Mammary microvascular endothelial cell (primary cell): ENCODE measurements around the genes GLRA2 and MAGEB17.

DNA sequence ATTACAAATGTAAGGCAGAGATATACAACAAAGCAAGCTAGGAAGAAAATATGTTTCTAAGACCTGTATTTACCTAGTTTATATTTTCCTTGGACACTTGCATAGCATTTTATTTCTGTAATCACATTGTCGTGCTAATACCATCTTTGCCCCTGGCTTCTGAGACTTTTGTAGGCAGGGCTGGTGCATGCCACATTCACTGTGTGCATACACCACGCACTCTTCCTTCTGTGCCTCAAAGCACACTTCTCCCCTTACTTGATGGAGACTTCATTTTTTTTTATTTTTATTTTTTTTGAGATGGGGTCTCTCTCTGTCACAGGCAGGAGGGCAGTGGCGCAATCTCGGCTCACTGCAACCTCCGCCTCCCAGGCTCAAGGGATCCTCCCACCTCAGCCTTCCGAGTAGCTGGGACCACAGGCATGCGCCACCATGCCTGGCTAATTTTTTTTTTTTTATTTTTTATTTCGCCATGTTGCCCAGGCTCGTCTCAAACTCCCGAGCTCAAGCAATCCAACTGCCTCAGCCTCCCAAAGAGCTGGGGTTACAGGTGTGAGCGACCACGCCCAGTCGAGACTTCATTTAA lies 5.1 kb downstream of the TMSB4X start:
- RAMPAGE, long total RNA: no peak

DNA sequence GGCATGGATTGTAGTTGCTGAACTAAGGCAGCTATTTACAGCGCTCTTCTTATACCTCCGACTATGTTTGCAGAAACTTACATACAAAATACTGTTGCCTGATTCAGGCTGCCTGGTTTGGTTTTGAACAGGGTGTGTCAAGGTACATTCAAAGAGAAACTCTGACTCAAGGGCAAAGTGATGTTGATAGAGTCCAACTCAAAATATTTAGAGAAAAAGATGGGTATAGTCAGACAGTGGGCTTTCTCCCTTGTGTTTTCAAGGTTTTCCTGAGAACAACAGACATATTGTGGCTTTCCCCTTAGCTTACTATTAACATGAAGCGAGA lies 31.0 kb downstream of the FAM9C start:
- RAMPAGE, long total RNA: no peak

DNA sequence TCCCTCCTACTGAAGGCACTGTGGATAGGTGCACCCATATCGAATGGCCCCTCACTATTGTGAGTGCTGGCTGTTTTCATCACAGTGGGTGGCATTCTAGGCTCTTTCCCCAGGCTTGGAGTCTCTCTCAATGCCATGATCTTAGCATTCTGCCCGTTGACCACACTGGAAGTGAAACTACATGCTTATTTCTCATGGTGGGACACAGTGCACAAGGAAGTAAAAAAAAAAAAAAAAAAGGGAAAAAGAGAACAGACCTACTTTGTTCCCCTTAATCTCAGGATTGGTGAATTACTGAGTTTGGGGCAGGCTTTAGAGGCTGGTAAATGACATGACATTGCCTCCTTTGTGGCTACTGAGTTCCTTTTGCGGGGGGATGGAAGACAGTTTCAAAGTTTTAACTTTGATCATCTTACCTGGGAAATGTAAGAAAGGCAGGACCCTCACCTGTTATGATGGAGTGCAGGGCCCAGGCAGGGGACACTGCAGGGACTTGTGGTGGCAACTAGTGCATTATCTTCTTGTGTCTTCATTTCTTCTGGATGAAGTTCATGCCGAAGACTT lies 28.5 kb downstream of the FAM9C start:
- RAMPAGE, long total RNA: no peak

DNA sequence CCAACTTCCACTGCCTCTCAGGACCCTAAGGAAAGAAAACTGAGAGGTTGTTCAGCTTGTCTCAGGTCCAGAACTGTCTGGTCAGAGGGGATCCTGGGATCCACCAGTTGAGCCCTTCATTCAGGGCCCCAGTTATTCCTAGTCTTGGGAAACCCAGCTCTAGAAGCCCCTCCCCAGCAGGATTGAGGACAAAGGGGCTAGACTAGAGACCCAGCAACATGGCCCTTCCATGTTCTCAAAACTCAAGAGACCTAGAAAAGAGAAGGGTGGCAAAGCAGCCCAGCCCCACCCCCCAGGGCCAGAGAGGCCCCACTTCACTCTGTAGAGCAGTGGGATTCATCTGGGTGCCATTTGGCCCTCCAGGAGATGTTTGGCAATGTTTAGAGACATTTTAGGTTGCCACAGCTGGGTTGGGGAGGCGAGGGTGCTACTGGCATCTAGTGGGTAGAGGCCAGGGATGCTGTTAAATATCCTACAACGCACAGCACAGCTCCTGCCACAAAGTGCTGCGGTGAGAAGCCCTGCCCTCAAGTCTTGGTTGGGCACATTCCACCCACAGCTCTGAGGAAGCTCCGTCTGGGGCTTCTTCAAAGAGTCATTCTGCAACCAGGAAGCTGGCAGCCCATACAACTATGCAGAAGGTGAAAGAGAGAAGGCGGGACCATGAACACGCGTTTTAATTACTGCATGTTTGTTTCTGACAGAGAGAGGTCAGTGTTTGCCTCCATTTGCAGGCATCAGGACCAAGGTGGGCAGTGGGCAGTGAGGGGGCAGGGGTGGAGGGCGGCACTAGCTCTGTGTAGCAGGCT lies 48.0 kb upstream of the FAM9C start:
- RAMPAGE, long total RNA: no peak

DNA sequence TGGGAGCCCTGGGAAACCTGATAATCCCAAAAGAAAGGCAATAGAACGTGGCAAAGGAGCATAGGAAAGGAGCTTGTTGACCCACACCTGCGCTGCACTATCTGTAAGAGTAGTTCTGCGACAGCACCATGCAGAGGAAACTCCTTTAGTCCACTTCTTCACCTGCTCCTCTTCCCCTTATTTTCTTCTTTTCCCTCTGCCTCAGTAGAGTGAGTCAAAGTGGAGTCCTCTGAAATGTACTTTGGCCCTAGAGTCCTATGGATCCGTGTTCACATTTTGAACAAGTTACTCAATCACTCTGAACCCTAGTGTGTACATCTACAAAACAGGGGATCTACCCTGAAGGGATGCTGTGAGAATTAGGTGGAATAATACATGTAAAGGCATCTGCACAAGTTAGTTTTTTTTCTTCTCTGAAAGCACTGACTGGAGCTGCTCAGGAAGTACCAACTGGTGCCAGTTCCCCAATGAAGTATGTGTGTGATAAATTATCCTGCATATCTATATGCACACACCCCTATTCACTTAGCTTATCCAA lies 118.4 kb upstream of the FAM9C start:
- RAMPAGE, long total RNA: no peak

- RAMPAGE, long total RNA: no peak
Measured at GRCh38 chrX:13419845-13420250, 100.0 kb upstream of the ATXN3L start.

DNA sequence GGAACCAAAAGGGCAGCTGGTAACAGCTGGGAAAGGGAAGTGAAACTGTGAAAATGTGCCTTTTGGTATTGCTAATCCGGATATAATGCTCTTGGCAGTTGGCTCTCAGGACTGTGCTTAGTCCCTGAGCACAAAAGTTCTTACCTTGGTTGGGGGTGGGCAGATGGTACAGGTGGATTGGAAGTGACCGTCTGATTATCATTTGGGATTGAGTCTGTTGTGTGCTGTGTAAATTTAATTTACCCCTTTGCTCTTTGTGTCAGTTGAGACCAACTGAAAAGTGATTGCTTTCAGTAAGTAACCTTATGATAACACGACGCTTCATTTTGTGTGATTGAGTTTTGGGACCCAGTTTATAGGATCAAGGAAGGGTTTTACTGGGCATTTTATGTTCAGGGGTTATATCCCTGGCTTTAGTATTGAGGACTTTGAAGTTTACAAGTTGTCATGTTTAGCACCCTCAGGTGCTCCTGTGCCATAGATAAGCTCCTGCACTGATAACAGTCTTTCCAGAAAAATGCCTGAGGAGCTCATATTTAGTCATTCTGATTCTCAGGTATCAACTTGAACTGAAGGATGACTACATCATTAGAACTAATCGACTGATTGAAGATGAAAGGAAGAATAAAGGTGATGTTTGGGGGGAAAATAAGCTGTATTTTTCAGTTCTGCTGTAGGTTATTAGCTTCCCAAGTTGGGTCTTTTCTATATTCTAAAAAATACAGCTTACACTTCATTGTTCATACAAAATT lies 18.4 kb downstream of the OFD1 start:
- RAMPAGE, long total RNA: no peak

DNA sequence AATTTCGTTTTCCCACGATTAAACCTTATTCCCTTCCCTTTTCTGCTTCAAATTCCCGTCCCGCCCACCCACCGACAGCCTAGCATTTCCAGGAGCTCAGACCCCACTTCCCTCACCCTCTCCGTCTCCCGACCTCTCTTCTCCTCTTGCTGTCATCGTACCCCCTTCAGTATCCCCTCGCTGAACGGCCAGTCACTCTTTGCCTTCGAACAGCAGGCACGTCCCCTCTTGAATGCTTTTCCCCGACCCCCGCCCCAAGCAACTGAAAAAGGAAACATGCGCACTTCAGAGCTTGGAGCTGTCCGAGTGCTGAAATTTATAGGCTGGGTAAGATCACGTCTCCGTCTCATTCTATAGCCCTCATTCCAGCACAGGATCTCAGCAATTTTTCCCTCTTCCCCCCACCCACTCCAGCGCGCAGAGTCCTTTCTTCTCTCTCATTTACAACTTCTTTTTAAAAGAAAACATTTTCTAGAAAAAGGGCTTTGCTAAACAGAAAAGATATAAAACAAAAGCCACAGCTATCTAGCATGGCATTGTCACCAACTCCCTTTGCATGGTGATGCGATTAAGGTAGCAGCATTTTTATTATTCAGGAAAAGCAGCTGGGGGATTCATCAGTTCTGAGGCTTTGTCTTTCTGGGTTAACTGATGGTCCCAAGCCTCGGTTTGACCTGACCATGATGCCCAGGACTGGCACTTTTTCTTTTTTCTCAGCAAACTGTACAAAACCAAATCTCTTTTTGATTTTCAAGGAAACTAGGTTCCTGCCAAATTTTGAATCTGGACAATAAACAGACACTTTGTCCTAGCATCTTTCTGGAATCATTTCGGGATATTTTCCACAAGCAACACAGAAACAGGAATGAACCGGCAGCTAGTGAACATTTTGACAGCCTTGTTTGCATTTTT lies at the start of gene GLRA2:
Gene GLRA2 (plus strand): TSS at position 344 of the 912 bp plus-strand sequence.
- RAMPAGE, long total RNA: no peak

- RAMPAGE, long total RNA: no peak
Measured at GRCh38 chrX:15277483-15278118, 7.7 kb upstream of the ASB9 start.

DNA sequence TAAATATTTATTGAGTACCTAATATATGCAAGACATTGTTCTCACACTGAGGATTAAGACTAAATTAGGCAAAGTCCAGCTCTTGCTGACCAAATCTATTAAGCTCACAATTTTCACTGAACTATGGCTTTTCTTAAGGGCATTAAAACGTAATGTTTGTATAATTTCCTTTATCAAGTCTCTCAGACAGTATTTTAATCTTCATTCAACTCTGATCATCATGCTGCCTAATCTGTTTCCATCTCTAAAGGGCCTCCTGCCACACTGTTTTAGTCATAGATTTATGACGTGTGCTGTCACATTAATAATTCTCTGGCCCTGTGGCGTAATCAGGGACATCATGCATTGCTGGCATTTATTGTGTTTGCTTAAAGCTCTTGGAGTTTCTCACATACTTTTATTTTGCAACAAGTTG lies 7.5 kb upstream of the PIGA start:
- RAMPAGE, long total RNA: no peak

DNA sequence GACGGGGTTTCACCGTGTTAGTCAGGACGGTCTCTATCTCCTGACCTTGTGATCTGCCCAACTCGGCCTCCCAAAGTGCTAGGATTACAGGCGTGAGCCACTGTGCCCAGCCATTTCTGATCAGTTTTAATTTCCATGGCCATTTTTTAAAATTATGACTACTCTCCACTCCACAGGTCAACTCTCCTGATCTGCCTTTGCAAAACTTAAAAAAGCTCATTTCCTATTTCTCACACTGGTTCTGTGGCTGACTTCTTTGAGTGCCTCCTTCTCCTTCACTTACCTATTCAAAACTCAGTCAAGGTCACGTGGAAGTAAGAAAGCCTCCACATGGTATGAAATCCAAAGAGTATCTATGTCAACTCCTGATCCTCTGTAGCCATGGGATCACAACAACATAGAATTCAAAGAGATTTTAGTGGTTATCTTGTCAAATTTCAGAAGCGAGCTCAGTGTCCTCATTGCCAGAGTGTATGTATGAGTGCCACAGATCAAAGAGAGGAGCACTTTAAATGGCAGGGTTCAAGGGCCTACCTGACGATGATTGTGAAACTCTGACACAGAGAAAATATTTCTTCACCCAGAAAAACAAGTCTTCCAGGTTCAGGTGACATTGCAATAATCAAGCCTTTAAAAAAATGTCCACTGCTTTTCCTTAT lies 1.0 kb upstream of the ACE2 start:
- RAMPAGE, long total RNA: no peak

DNA sequence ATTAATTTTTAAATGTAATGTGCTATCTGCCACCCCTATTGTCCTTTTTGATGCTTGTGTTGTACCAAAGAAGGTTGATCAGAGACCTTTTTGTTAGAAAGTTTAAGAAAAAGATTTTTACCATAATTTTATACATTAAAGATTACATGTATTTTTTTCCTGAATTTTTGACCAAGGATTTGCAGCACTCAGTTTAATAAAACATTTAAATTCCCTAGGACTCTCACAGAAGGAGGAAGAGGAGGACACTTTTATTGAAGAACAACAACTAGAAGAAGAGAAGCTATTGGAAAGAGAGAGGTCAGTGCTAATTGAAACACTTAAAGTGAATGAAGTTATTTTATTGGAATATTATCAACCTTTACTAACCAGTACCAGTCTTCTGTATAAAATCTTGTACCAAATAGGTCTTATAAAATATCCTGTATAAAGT lies 9.4 kb downstream of the ZRSR2 start:
- RAMPAGE, long total RNA: no peak

DNA sequence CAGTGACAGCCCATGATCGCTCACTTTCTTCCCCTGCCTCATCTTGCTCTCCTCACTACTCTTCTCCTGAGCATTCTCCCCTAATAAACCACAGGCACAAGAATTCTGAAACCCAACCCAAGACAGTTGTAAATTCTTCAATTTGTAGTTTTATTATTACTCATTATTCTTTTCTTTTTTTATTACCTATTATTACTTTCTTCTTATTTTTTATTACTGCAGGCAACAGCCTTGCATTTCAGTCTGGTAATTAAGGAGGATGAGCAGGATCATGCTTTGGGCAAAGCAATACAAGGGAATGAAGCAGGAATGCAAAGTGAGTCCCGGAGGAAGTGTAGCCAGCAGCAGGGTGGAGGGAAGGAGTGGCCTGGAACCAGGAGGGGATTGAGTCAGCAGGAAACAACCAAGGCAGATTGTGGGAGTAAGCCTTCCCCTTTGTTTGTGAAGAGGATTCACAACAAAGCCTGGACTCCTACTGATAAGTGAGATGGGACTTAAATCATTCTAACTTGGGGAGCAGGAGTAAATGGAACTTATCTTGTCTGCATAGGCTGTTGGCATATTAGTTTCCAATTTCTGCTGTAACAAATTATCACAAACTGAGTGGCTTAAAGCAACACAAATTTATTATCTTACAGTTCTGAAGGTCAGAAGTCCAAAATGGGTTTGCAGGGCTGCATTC lies 93.0 kb upstream of the AP1S2 start:
- RAMPAGE, long total RNA: no peak

DNA sequence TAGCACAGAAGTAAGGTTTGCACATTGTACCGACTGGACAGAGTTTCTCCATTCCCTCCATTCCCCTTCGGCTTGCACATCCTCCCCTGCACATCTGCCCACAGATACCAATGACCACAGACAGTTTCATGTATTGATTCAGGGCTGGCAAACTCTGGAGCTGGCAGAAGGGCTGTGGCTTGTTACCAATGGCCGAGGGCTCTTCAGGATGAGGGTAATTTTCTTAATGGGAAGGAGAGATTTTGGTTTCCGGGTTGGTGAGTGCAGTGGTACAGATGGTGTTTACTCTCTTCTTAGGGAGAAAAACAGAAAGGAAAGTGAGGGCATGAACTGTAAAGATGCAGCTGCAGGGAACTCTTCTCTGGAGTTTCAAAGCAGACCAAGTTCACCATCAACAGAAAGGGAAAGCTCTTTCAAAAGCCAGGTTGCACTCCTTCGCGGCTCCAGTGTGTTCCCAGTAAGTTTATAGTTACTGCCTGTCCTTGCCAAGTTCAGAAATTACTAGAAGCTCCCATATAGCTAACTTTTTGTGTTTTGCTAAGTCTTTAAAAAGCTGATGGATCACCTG lies 2.4 kb downstream of the GRPR start:
- RAMPAGE, long total RNA: no peak

- RAMPAGE, long total RNA: no peak
Measured at GRCh38 chrX:16167195-16167628, at the start of gene MAGEB17. MAGEB17 (plus strand) TSS chrX:16167481.

- RAMPAGE, long total RNA: no peak
Measured at GRCh38 chrX:16771440-16772433, 14.5 kb upstream of the TXLNG start.

DNA sequence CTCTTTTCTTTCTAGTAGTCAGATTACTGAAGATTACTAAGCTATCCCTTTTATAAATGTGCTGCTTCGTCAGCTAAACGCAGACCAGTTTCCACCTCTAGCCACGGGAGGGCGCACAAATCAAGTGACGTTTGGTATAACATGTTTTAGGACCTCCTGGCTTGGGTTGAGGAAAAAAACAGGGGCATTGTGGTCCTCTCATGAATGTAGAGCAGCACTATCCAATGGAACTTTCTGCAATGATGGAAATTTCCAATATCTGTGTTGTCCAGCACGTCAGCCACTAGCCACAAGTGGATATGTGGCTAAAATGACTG lies 13.1 kb upstream of the RBBP7 start:
- RAMPAGE, long total RNA: no peak

DNA sequence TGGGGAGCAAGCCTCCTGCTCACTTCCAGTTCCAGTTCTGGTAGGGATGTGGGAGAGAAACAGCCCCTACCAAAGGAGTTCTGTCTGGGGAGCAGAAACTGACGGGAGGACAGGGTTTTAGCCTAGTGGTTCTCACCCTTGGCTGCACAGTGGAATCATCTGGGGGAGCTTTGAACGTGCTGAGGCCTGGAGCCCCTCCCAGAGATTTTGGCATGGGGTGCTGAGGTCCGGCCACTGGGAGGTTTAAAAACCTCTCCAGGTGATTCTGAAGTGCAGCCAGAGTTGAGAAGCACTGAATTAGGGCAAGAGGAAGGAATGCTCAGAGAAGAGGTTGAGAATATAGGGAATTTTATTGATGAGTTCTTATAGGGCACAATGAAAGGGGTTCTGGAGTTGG lies 162.6 kb downstream of the REPS2 start:
- RAMPAGE, long total RNA: no peak

- RAMPAGE, long total RNA: no peak
Measured at GRCh38 chrX:17553444-17553892, 178.5 kb downstream of the NHS start.

GRCh38 chrX:17655179-17655687 lies 82.1 kb upstream of the SCML1 start:
- RAMPAGE, long total RNA: no peak